Measurements from ENCODE around the genes QPCTL, IRF2BP1 and IGFL2.

GRCh38 chr19:45403344-45404526 lies 1.1 kb downstream of the PPP1R13L start:
- PRO-cap, 8 experiments: peak in 2 of 8 experiments; most common plus-strand start chr19:45404383 (in 2)

- PRO-cap, 8 experiments: no peak in any of the 8 experiments
Measured at GRCh38 chr19:45404673-45404975, 245 bp downstream of the PPP1R13L start.

DNA sequence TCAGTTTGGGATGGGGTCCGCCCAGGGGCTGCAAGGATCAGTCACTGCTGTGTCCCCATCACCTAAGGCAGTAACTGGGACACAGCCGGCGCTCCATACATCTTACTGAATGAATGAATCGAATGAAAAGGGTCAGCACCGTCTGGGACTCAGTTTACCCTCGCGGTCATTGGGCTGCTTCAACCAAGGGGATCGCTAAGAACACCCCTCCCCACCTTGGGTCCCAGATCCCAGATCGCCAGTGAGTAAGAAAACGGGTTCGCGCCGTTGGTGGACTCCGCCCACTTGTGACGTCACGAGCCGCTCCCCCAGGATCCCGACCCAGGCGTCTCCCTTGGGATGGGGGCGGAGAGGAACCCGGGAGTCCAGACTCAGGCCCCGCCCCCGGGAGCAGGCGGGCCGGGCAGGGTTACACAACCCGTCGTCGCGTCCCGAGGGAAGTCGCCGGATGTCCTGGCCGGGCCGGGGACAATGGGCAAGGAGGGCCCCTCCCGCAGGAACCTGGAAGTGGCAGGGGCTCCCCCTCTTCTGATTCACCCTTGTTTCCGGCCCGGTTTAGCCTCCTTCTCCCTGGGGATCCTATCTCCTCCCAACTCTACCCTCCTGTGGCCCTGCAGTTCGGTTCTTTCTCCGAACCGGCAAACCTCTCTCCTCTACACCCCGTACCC lies 19.6 kb upstream of the ERCC1 start:
- PRO-cap, 8 experiments: peak in 7 of 8 experiments; most common plus-strand start position 592 of the sequence (in 4); most common minus-strand start position 243 of the sequence (in 7)

- PRO-cap, 8 experiments: no peak in any of the 8 experiments
Measured at GRCh38 chr19:45485231-45486585, 11.1 kb downstream of the RTN2 start.

DNA sequence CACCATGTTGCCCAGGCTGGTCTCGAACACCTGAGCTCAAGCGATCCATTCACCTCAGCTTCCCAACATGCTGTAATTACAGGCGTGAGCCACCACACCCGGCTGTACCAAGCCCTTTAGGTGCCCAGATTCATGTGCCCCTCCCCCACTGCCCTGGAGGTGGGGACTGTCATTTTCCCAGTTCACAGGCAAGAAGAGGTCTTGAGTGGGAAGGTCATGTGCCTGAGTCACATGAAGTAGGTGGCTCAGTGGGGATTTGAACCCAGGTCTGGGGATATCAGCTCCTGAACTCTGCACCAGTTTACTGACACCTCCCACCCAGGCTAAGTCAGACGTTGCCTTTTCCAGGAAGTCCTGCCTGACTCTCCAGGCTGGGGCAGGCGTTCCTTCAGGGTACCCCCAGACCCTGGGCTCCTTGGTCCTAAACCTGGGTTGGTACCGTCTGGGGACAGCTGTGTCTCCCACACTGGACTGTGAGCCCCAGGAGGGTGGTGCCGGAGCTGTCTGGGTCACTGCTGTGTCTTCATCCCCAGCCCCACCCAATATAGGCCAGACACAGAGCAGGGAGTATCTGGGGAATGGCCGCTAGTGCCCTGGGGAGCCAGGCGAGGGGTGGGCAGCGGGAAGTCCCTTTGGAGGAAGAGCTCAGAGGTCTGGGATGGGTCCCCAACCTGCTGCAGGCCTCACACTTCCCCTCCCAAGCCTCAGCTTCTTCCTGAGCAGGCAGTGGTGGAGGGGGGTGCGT lies 8.6 kb downstream of the VASP start:
- PRO-cap, 8 experiments: peak in 4 of 8 experiments; most common plus-strand start position 196 of the sequence (in 2); most common minus-strand start position 417 of the sequence (in 2)

DNA sequence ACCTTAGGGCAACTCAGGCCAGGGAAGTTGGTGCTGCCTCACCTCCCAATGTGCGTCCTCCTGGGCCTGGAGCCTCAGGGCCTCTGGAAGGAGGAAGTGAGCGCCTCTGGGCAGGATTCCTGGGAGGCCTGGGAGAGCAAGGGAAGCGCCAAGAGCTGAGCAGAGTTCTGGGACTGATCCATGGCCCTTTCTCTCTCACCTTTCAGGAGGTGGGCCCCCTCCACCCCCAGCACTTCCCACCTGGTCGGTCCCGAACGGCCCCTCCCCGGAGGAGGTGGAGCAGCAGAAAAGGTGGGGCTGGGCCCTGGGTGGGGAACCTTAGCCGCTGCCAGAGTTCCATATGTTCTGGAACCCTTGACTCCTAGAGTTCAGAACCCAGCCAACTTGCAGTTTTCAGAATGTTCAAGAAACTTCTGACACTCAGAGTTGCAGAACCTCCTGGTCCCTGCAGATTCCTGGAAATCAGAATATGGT lies 13.9 kb downstream of the VASP start:
- PRO-cap, 8 experiments: no peak in any of the 8 experiments

- PRO-cap, 8 experiments: peak in 4 of 8 experiments; most common plus-strand start chr19:45523306 (in 1); most common minus-strand start chr19:45523301 (in 4)
Measured at GRCh38 chr19:45523230-45523417, 15.8 kb downstream of the VASP start.

DNA sequence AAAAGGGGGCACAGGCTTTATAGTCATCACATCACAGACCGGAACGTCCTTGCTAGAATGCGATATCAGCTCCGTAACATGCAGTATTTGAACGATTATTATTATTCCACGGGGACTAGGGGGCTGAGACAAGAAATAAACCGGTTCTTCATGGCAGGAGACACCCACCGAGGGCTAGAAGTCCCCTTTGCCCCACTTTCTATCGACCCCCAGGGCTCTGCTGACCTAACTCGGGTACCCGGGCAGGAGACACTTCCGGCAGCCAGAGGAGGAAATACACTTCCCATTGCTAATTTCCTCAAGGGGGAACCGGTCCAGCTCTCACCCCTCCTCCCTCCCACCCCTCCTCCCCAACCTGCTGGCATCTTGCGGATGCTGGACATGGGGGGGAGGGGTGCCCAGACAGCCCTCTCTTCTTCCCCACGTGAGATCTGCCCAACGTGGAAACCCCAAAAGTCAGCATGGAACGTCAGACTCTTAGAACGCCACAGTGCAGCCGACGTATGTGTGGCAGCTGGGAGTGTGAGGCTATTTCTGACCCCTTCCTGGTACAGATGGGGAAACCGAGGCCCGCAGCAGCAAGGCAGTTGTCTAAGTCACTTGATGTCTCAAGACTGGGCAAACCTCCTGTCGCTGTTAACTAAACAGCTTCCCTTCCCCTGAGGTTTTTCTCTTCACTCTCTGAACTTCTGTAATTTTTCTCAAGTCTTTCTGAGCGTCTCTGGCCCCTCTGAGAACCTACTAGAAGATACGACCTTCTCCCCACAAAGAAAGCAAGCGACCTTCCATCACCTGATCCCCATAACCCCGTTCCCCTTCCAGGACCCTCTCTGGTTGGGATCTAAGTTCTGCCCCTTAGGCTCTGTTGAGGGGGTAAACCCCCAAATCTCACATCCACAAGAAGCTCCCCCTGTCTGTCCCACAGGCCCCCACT lies 3.6 kb downstream of the GPR4 start:
- PRO-cap, 8 experiments: no peak in any of the 8 experiments

DNA sequence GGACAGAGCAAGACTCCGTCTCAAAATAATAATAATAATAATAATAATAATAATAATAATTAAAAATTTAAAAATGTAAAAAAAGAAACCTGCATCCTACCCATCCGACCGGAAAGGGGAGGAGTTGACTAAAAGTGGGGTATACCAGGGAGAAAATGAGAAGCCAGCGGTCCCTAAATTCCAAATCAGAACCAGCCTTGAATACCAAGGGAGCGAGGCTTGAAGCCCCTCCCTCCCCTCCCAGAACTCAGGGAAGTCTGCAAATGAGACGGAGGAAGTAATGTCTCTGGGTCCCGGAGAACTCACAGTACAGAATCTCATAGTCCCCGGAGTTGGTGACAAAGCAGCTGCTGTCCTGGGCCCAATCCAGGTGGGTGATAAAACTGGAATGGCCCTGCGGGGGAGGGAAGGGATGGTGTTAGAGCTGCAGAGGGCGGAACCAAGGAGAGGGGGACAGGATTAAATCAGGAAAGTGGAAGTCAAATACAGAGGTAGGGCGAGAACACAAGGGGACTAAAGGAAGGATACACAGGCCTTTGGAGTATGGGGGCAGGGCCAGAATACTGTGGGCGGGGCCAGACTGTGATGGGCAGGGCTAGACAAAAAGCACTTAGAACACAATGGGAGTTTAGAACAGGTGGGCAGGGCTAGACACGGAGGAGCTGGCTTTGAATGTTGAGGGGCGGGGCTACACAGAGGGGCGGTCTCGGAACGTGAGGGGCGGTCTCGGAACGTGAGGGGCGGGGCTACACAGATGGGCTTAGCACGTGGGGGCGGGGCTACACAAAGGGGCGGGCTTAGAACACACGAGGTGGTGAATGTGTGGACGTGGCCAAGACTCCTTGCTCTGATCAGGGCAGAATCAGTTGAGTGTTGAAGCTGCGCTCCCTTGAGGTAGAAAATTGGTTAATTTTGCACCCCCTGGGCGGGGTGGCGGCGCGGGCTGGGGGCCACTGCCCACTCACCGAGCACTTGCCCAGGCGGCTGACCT lies 13.8 kb upstream of the GPR4 start:
- PRO-cap, 8 experiments: no peak in any of the 8 experiments

DNA sequence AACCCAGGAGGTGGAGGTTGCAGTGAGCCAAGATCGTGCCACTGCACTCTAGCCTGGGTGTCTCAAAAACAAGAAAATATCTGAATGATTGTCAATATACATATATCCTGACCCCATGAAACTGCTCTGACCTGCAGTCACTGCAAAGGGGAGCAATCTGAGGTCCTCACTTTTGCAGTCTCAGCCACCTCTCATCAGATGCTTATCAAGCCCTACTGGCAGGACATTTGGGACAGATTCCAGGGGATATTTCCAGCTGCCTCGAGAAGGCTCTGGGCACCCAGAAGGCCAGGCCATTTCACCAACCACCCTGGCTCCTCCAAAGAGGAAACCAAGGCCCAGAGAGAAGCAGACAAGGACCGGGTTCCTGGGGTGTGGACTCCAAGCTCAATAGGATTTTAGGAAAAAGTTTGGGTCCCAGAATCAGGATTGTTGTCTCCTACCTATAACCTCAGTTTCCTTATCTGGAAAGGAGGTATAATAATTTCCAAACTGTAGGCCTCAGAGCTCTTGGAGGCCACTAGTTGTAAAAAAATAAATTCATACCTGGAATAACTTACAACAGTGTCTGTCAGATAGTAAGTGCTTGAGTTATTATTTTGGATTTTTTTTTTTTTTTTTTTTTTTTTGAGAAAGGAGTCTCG lies 2.2 kb downstream of the EML2 start:
- PRO-cap, 8 experiments: no peak in any of the 8 experiments

GRCh38 chr19:45670462-45671474 lies 2.7 kb downstream of the GIPR start:
- PRO-cap, 8 experiments: no peak in any of the 8 experiments

DNA sequence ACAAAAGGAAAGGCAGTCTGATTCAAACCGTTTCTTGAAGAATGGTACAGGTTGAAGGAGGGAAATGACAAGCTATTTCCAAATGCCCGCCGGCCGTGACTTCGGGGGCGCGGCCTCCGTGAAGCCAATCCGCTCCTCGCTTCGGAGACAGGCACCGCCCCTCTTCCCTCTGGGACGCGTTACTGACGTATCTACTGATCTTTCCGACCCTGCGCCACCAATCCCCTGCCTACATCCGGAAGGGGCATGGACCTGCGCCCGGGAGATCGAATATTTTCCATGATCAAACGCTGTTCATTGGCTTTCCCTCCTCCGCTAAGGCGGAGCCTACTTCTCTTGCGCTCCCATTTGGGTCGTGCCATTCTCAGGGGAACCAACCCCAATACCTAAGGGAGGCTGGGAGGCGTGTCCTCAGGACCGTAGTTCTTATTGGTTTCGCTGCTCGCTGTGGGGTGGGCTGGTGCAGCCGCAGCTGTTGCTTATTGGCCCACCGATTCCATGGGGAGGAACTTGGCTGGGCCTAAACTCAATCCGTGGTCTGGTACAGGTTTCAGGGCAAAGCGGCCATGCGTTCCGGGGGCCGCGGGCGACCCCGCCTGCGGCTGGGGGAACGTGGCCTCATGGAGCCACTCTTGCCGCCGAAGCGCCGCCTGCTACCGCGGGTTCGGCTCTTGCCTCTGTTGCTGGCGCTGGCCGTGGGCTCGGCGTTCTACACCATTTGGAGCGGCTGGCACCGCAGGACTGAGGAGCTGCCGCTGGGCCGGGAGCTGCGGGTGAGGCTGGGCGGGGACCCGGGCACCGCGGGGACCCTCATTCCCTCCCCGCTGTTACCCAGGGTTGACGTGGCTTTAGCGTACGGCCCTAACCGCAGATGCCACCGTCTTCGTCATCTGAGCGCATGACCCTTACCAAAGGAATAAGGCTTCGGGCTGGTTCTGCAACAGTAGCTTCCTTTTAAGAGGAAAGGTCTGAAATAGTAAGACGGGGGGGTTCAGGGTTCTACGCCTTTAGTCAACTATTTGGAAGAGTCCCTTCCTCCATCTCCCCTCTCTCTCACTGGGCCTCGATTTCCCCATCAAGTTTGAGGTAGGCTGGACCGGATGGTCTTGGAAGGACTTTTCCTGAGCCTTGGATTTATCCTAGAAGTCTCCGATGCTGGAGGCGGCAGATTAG lies at the start of gene QPCTL:
QPCTL (plus strand) TSS at position 529 of the 1,173 bp plus-strand sequence.
- PRO-cap, 8 experiments: peak in 8 of 8 experiments; most common plus-strand start position 558 of the sequence (in 7); most common minus-strand start position 743 of the sequence (in 7)

DNA sequence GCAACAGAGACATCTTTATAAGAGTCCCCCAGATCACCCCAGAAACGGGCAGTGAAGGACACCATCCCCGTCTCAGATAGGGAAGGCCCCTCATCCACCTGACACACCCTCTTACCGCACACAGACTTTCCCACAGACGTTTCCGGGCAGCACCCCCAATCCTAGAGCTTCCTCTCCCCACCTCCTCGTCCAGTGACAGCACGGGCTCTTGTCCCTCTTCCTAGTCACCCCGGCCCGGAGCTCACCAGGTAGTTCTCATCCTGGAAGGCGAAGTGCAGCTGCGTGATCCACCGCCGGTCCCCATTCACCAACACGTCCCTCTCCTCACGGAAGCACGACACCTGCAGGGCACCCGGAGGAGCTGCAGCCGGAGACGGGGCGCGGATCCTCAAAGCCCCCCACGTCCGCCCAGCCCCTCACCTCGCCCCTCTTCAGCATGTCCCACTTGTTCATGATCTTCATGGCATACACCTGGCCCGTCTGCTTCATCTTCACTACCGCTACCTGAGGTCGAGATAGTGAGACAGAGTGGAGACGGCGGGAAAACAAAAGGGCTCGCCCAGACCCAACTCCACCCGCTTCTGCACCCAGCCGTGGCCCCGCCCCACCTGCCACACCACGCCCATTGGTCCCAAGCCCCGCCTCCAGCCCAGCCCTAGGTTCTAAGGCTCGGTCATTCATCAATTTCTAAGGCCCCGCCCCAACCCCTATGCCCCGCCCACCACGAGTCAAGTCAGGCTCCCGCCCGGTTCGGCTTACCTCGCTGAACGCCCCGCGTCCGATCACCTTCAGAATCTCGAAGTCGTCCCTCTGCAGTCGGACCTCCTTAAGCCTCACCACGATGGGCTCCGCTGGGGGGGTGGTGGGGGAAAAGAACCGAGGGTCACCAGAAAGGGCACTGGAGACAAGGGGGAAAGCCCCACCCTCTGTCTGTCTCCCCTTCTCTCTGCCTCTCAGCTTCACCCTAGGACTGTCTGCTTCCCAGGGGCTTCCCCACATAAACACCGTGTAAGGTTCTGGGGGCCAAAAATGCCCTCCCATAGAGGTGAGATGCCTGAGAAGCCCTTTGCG lies 2.9 kb downstream of the DMPK start:
- PRO-cap, 8 experiments: no peak in any of the 8 experiments

- PRO-cap, 8 experiments: no peak in any of the 8 experiments
Measured at GRCh38 chr19:45782737-45783015, 386 bp upstream of the DMPK start.

DNA sequence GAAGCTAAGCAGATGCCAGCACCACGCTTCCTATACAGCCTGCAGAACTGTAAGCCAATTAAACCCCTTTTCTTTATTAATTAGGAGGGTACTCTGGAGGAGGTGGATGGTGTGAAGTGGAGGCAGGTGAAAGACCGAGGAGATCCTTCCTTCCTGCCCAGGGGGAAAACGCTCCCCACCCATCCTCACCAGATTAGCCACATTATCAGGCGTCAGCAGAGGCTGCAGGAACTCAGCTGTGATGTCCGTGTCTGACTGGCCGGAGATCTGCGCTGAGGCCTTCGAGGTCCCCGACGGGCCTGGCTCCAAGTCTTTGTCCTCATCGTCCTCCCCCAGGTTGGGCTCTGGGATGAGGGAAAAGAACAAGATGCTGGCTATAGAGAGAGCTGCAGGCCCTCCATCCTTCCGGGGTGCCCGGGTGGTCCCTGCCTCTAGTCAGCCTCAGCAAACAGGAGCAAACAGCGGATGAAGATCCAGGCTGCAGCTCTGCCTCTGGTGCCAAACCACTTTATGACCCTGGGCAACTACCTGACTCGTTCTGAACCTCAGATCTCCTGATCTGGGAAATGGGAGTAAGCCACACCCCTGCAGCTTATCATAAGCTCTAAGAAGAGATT lies 23.3 kb upstream of the RSPH6A start:
- PRO-cap, 8 experiments: no peak in any of the 8 experiments

DNA sequence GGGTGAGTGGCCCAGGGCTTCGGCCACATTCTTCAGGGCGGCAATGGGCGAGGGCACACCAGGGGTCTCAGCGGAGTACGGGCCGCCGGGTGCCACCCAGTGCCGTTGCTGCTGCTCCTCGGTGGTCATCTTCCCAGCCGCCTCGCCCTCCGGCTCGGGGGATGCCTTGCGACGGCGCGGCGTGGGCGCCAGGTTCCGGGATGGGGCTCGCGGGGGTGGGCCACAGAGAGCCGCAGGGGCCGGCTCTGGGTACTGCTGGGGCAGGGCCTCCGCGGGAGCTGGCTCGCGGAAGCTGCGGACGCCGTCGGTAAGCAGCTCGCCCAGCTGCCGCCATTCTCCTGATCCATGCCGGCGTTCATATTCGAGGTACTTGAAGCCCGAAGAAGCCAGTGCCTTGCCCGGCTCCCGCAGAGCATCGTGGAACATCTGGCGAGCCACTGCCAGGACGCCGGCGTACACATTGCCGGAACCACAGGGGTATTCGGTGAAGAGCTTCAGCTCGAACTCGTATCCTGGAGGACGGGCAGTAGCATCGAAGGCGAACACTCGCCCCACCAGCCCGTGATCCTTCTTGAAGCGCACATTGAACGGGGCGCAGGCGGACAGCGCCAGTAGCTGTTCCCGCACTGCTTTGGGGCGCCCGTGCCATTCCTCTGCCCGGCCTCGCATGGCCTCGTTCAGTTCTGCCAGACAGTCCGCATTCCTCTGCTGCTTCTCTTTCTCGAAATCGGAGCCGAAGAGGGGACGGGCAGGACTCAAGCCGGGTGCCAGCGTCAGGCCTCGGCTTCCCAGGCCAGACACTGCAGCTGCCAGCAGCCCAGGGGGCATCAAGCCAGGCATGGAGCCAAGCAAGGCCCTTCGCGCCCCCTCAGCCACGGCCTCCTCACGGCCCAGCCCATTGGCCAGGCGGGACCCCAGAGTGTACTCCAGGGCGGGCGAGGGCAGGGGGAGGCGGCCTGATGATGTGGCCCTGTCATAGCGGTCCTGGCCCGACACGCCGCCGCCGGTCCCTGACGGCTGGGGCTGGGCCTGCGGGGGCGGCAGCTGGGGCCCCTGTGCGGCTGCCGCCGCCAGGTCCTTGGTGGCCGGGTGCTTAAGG lies 1.1 kb downstream of the IRF2BP1 start:
- PRO-cap, 8 experiments: peak in 1 of 8 experiments; most common plus-strand start position 1,013 of the sequence (in 1); most common minus-strand start position 717 of the sequence (in 1)

DNA sequence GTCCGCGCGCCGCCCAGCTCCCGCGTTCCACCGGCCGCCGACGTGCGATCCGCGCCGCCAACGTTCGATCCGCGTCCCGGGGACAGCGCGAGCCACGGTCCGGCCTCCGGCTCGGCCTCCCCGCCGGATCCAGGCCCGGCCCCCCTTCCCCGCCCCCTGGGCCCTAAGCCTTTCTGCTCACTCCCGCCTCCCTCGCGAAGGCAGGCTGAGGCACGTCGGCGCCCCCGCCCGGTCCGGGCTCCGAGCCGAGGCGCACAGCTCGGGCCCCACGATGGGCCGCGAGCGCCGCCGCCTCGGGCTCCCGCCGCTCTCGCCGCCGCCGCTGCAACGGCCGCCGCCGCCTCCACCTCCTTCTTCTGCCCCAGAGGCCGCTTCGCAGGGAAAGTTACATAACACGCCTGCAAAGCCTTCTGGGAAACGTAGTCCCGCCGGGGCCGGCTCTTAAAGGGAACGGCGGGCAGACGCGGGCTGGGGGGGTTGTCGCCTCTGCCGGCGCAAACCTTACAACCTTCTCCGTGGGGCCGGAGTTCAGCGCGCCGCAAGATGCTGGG lies at the start of gene IRF2BP1:
IRF2BP1 (minus strand) TSS at position 360 of the 551 bp plus-strand sequence.
- PRO-cap, 8 experiments: peak in 8 of 8 experiments; most common plus-strand start position 444 of the sequence (in 6); most common minus-strand start position 358 of the sequence (in 8)

DNA sequence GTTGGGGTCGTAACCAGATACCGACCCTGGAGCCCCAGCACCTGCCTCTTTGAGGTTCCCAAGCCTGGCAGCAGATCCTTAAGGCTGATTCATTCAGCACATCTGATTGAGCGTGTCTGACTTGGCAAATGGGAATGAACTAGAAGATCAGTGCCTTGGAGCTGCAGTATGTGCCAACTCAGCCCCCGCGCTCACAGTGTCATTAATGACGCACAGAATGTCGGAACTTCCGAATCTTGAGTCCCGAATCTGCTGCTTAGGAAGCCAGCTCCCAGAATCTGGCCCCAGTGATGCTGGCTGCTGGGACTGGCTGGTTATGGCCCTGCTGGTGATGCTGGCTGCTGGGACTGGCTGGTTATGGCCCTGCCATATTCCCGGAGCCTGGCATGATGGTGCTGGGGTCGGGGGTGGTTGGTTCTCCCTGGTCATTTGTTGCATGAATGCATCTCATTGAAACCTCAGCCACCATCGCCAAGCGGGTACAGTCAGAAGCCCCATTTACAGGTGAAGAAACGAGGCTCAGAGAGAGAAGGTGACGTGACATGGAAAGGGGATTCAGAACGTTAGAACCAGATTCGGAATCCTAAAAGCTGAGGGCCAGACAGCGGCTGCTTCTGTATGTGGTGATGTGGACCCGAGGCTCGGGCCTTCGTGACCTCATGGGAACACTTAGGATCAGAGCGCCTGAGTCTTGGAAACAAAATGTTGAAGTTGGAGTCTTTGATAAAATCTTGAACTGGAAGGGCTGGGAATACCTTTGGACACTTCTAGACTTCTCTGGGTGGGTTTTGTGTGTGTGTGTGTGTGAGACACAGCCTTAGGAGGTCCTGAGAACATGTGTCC lies 2.1 kb downstream of the PGLYRP1 start:
- PRO-cap, 8 experiments: peak in 1 of 8 experiments; most common plus-strand start position 287 of the sequence (in 1)

GRCh38 chr19:46147873-46148306 lies at the start of gene IGFL2:
Gene IGFL2, plus strand, starts transcription at chr19:46148238.
- PRO-cap, 8 experiments: no peak in any of the 8 experiments

- PRO-cap, 8 experiments: no peak in any of the 8 experiments
Measured at GRCh38 chr19:46181497-46182108, 33.6 kb downstream of the IGFL2 start.

Measured in peripheral blood mononuclear cell (primary cell).